A172 (cell line): ENCODE measurements around the gene ADAM8.

DNA sequence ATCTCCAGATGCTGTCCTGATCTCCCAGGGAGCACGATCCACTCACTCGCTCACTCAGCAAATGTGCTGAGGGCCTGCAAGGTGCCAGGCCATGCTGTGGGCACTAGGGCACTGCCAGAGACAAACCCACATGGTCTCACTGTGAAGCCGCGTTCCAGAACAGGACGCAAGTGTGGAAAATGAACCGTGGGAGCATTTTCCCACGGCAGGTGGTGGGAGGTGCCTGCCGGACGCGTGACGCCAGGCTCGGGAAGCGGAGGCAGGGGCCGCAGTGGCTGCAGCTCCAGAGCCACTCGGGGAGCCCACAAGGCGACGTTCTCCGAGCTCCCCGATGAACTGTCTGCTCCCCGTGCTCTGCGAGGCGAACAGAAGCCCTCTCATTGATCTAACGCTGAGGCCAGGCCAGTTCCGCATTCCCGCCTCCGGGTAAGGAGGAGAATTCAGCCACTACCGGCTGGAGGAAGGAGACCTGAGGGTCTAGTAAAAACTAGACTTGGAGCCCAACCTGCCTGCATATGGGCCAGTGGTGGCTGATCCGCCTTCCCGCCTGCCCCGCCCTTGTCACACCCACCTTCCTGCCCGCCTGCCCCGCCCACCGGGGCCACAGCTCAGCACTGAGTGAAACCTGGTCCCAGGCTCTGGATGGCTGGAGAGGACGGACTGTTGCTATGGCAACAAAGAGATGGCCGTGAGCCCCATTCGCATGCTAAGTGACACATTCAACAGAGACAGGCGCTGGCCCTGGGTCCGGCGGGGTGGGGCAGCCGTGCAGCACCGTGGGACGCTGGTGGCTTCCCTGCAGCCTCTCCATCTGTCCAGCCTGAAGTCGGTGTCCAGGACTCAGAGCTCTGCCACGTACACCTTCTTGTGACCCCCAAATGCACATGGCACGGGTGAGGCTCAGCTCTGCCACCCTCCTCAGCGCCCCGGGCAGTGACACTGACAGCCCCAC, 13.2 kb downstream of the ADGRA1 start:
- RAMPAGE, long total RNA: no peak

GRCh38 chr10:133219746-133220220, 10.2 kb upstream of the UTF1 start:
- RAMPAGE, long total RNA: no peak

DNA sequence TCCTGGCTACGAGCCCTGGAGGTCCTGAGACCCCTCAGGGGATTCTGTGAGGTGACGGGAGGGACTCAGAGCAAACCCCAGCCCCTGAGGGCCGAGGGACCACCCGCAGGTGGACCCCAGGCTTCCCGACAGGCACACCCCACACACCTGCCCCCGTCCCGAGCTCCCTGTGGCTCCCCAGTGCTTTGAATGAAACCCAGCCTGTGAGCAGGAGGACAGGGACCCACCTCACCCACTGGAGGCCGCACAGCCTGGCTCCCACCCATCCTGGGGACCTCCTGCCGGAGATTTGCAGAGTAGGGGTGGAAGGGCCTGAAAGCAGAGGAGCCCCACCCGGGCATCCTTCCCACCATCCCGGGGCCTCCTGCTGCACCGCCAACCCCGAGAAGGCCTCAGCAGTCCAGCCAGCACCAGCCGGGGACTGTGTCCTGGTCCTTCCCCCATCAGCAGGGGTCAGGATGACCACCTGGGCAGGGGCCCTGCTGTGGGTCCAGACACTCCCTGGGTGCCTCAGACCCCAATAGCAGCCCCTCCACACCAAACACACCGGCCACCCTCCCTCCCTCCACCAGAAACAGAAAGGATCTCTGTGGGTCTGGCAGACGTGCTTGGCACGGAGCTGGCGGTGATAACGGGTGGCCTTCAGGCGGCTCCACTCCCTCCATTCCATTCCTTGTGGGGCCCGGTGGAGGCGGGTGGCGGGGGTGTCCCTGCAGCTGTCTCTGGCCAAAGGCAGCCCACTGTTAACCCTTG, 14.0 kb downstream of the VENTX start:
- RAMPAGE, long total RNA: no peak

- RAMPAGE, long total RNA: no peak
Measured at GRCh38 chr10:133266483-133266719, 10.3 kb downstream of the ADAM8 start.

- RAMPAGE, long total RNA: no peak
Measured at GRCh38 chr10:133276262-133277387, at the start of gene ADAM8. Gene ADAM8 (minus strand): TSS chr10:133276868.

- RAMPAGE, long total RNA: no peak
Measured at GRCh38 chr10:133287915-133288210, 11.2 kb upstream of the ADAM8 start.

- RAMPAGE, long total RNA: no peak
Measured at GRCh38 chr10:133294064-133295134, 14.3 kb downstream of the TUBGCP2 start.

DNA sequence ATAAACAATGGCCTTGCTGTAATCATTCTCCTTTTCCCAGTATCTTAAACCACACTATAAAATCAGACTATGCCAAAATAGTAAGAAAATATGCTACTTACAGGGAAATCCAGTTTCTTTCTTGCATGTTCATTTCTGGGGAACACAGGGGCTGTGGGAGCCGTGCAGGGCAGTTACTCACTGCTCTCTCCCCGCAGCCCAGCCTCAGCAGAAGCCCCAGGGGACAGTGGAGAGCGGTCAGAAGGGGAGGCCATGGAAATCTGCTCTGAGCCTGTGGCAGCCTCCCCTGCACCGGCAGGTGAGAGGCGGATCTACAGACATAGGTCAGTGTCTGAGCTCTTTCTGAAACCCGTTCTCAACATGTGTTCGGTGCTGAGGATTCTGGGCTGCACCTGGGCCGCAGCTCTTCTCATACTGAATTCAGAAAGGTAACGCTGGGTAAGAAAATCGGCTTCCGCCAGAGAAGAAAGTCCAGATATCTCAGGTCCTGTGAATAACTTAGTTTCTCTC, 2.9 kb downstream of the ZNF511 start:
- RAMPAGE, long total RNA: no peak

DNA sequence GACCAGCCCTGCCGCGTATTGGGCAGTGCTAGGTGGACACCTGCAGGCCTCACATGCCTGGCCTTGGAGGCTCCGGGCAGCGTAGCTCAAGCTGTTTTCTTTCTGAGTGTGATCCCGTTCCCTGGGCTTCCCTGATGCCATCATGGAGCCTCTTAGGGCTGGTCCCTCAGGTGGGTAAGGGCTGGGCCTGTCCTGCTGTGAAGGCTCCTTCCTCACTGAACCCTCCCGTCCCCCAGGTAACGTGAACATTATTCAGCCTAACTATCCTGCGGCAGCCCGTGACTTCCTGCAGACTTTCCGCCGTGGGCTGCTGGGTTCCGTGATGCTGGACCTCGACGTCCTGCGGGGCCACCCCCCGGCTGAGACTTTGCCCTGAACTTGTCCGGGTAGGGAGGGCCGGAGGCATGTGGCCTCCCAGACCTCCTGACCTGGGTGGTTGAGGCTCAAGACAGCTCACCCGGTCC, 4.6 kb downstream of the SPRN start:
- RAMPAGE, long total RNA: no peak

- RAMPAGE, long total RNA: no peak
Measured at GRCh38 chr10:133527590-133528686, 775 bp downstream of the CYP2E1 start.

- RAMPAGE, long total RNA: no peak
Measured at GRCh38 chr10:133530868-133531137, 3.6 kb downstream of the CYP2E1 start.

DNA sequence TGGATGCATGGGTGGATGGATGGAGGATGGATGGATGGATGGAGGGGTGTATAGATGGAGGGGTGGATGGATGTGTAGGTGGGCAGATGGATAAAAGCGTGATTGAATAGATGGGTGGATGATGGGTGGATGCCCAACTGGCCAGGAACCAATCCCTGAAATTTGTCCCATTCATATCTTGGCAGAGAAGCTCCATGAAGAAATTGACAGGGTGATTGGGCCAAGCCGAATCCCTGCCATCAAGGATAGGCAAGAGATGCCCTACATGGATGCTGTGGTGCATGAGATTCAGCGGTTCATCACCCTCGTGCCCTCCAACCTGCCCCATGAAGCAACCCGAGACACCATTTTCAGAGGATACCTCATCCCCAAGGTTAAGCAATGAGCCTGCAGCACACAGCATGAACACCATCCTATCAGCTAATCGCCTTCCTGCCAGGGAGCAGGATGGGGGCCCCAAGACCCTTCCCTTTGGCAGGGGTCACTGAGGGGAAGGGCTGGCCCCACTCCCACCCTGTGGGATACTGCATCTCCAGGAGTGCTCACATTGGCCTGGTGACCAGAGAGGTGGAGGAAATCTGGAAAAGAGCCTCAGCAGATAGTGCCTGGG, 9.8 kb downstream of the CYP2E1 start:
- RAMPAGE, long total RNA: no peak